Epithelial cell of alveolus of lung (primary cell): ENCODE results near the gene PPP1R16B.

DNA sequence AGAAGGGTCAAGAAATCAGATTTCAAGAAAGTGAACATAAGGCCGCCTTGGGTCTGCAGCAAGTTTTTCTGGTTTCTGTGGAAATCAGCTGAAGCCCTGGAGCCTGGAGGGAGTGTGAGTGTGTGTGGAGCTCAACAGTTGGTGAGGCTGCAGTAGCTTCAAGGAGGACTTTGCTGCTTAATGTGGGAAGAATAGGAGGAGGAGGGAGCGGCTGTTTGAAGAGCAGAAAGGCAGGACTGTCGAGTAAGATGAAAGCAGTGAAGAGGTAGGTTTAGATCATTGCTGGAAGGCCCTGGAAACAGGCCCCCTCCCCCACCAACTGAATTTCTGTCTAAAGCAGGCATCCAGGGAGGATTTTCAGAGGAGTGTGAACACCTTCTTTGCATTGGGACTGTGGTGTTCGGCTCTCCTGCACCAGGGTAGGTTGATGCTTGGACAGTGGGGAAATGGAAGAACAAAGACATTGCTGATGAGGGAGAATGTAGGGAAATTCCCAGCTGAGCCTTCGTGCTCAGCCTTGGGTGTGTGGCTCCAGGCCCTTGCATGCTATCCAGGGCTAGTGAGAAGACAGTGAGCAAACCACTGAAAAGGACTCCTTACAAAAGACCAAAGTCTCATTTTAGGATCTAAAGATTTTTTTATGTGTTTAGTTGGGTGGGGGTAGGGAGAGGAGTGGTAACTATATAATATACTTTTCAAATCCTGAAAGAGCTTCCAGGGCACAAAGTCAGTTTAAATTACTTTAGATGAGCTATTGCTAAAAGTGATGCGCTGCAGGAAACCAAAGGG lies 79.4 kb upstream of the VSTM2L start:
- RAMPAGE, long total RNA = no peak
- RRBS = no CpG with 5 or more reads among the region's 6 CpGs

DNA sequence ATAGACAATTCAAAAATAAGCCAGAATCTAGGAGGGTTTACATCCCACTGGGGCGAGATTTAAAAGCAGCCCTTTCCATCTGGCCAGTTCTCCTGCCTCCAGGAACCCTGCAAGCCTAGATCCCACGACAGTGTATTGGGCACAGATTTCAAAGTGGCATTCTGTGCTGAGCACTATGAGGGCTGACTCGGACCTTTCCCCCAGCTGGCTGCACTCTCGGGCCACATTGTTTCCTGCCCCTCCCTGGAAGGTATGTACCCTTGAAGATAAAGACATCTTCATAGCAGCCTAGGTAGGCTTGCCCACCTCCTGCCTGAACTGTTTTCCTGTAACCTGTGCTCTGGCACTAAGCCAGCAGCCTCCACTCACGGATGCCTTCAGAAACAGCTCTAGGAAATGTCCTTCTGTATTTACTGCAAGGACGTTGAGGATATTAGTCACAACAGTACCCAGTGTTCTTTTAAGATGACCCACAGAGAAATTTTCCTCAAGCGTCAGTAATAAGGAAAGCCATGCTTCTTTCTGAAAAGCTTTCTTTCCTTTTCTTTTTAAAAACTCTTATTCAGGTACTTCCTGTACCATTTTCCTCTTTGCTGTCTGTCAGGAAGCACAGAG lies 43.7 kb downstream of the TTI1 start:
- RAMPAGE, long total RNA = no peak
- RRBS = no CpG with 5 or more reads among the region's 7 CpGs

DNA sequence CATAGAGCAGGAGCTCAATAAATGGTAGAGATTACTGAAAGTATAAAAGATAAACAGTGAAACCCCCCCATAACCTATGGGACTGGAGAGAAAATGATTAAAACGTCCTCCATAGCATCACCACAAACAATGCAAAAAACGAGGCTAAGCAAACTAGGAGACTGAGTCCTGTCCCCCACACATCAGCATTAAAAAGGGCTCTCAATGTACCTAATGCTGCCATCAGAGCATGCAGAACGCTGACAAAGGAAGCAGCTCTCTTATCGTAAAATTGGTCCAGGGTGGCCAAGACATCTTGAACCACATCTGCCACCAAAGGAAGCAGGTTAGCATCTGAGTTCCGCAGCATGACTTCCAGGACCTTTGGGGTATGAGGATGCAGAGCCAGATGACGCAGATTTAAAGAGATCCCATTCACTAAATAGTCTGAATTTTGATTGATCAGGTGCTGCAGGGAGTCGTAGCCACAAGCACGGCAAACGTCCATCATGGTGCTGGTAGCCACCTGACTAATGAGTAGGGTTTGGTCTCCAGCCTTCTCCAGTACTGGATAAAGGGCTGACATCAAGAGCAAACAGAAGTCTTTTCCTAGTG lies 21.9 kb downstream of the TTI1 start:
- RAMPAGE, long total RNA = no peak
- RRBS = no CpG with 5 or more reads among the region's 9 CpGs

- RAMPAGE, long total RNA = no peak
- RRBS = no CpG with 5 or more reads among the region's 6 CpGs
These were observed 49.8 kb downstream of the RPRD1B start for GRCh38 chr20:38083254-38083742.

DNA sequence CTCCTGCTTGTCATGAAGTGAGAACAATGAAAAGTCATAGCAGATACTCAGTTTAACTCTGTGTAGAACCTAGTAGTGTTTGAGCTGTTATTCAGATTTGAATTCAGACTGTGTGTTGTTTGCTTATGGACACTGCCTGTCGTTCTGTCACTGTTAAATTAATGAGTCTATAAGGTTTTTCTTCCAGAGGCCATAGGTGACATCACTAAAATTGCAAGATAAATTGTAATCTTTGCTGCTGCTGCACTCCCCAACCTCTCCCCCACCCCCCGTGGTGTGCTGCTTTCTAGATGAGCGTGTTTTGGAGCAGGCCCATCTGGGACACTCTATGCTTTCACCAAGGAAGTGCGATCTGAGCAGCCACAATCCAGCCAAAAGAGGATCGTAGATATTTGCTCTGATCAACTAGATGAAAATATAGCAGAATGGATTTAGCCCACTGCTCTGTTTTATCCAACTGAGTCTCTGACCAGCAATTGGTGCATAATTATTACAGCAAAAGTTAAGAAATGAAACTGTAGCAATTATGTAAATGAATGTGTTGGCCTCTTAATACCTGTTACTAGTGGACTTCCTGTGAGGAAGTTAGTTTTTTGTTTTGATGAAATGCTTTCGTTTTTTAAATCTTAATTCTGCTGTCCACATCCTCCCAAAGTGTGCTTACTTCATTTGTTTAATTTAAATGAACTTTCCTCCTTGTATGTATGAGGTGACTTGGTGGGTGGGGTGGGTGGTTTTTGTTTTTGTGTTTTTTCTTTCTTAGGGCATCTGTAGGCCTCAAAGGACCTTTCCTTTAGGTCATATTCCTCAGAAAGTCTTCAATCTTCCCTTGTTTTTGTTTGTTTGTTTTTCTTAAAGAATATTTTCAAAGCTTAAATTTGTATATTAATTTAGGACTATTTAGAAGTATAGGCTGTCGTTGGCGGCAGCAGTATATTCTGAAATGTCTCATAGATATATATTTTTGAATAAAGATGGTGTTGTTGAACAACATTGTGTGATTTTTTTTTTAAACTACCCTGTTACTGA lies 58.1 kb downstream of the RPRD1B start:
- RAMPAGE, long total RNA = no peak
- RRBS = no CpG with 5 or more reads among the region's 8 CpGs

DNA sequence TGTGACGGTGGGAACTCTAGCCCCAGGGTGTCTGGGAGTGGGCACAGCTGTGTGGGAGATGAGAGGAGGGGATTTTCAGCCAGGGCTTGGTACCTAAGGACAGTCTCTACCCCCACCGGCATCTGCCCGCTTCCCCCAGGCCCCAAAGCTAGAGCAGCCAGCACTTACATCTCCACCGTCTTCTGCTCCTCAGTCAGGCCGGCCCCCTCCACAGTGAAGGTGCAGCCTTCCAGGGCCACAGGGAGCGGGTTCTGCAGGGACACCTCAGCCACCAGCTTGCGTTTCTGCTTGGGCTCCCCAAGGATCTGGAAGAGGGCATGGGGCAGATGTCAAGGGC lies 34.2 kb downstream of the TGM2 start:
- RAMPAGE, long total RNA = no peak
- RRBS = no CpG with 5 or more reads among the region's 7 CpGs

DNA sequence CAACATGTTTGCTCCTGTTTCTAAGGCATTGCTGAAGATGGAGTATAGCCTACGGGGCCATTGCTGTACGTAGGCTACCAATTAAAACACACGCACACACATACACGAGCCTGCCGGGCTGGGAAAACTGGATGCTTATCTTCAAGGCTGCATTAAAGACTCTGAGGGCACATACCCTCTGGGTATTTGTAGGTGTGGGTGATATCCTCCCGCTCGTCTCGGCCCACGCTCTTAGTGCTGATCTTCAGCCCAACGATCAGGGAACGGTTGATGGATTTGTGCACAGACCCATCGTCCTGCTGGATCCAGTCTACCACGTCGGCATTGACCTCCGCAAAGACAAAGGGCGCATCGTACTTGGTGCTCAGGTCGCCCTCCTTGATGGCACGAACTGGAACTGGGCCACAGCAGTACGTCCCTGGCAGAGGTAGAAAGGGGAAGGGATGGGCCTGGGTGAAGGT lies 25.8 kb downstream of the TGM2 start:
- RAMPAGE, long total RNA = no peak
- RRBS = no CpG with 5 or more reads among the region's 20 CpGs

DNA sequence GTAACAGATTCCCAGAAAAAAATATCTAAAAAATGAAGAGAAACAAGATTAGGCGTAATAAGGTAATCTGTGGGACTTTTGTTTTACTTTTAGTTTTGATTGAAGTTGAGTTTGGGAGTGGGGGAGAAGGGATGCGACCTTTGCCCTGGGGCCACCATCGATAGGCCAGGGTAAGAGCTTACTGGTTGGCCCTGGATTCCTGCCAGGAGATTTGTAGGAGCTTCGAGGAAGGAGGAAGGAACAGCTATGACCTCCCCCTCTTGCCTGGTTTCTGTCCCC lies 21.4 kb downstream of the TGM2 start:
- RAMPAGE, long total RNA = no peak
- RRBS = no CpG with 5 or more reads among the region's 4 CpGs

- RAMPAGE, long total RNA = no peak
- RRBS = 6% methylated on average over 10 of the region's 34 CpGs
These were observed 12.6 kb downstream of the TGM2 start for GRCh38 chr20:38152022-38153356.

DNA sequence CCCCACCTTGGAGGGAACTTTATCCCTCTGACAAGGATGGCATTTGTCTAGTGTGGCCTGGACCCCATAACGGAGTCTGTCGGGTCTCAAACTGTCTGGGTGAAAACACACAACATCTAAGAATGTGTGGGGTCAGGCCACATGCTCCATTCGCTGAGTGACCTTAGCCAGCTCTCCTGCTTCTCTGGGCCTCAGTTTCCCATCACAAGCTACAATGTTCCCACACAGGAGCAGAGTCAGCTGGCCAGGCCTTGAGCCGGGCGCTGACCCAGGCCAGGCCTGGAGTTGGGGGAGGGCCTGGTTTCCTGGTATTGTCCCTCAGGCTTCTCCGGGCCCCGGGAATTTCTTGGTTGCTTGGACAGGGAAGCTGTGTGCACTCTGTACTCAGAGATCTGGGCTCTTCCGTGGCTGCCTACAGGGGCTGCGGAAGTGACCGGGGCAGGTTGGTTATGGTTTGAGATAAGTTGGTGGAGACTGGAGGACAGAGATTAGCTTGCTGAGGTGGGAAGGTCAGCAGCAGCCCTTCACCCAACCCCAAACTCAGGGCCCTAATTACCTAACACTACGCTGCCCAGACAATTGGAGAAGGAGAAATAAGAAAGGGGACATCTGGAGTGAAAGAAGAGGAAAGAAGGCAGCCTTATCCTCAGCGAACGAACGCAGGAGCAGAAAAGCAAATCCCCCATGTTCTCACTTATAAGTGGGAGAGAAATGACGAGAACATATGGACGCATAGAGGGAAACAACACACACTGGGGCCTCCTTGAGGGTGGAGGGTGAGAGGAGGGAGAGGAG lies 6.3 kb downstream of the TGM2 start:
- RAMPAGE, long total RNA = no peak
- RRBS = 24% methylated on average over 7 of the region's 16 CpGs

DNA sequence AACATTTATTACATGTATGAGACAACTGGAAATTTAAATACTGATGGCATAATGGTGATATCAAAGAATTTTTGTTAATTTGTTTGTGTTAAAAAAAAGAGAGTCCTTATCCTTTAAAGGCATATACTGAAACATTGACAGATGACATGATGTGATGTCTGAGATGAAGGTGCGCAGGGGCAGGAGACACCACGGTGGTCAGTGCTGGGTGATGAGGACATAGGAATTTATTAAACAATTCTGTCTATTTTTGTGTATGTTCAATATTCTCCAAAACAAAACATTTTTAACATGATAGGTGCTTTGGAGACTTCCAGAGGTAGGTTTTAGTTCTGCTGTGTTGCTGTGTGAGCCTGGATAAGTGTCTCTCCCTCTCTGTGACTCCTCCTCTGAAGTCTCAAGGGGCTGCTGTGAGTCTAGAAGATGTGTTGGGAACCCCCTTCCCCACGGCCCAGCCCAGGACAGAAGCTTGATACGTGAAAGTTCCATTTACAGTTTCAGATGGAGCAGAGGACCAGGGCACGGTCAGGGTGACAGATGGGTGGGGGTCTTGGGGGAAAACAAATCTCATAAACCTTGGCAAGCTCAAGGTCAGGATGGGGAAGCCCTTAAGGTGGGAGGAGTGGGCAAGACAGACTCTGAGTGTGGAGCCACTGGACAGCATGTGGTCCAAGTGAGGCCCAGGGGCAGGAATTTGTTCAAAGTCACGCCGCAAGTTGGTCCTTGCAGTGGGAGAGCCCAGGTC lies 2.3 kb downstream of the TGM2 start:
- RAMPAGE, long total RNA = no peak
- RRBS = no CpG with 5 or more reads among the region's 7 CpGs

DNA sequence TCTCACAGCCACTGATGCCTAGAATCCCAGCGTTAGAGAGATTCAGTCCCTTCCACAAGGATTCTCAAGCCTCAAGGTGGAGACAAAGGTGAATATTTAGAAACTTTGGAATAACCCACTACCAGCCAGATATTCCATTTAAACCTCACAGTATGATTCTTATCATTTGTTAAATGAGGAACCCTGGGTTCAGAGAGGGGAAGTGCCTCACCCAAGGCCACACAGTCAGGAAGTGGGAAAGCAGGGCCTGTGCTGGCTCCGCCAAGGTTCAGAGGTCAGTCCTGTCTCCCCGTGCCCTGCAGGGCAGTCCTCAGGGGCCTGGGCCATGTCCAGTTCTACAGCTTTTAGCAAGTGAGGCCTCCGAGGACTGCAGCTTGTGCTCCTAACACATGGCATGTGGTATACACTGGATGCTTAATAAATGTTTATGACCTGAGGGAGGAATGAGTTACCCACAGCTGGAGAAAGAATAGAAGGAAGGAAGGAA lies 3.8 kb upstream of the TGM2 start:
- RAMPAGE, long total RNA = no peak
- RRBS = no CpG with 5 or more reads among the region's 4 CpGs

DNA sequence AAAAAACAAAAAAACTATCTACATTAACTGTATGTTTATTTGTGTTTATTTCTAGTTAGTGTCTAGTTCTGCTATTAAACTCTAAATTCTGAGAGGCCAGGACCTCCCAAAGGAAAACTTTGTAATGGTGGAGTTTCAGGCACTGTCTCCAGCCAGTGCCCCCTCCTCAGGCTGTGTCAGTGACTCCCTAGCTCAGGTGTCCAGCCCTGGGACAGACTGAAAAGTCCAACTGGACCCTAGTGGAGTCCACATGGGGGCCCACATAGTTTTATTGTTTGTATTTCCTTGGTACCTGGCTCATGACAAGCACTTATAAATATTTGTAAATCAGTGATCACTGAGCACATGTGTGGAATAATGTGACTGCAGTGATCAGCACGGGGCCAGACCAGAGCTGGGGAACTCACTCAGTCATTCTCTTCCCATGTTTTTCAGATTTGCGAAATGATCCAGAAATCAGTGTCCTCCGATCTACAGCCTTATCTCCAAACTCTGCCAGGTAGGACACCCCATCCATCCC lies 14.0 kb downstream of the LBP start:
- RAMPAGE, long total RNA = no peak
- RRBS = no CpG with 5 or more reads among the region's 3 CpGs

DNA sequence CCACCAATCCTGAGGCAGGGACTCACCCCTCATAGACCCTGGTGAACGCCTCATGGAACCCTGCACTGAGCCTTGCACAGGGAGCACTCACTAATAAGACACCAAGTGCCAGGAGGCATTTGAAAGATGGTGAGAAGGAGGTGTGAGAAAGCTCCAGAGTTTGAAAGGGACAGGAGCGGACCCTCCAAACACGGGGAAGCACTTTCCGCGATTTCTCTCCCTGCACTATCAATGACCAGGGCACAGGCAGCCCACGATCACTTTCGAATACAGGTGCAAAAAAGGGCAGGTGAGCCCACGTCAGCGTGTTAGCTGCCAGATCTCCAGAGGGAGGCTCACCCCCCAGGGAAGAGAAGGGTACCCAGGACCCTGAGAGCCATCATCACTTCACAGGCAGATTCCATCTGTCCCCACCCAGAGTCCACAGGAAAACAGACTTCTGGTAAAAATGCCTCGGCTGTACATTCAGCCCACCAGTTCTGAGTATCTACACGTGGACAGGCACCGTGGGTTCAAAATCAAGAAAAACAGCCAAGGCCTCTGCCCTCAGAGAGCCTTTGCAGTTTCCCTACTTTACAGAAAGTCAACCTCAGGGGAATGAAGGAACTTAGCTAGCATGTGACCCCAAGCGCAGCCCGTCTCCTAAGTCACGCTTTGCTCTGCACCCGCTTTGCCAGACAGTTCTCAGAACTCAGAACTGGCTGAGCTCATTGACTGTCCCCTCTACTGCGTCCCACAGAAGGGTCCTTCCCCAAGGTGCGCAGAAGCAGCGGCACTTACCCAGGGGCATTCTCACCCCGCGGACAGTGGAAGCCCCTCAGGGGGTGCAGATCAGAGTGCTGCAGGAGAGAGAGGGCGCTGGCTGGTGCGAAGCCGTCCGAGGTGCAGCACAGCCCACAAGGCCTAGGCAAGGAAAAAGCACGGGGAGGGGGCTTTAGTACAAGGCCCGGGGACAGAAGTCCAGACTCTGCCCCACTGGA lies 38.6 kb upstream of the RALGAPB start:
- RAMPAGE, long total RNA = no peak
- RRBS = no CpG with 5 or more reads among the region's 27 CpGs

GRCh38 chr20:38471822-38472328 lies 768 bp upstream of the RALGAPB start:
- RAMPAGE, long total RNA = no peak
- RRBS = no CpG with 5 or more reads among the region's 6 CpGs

DNA sequence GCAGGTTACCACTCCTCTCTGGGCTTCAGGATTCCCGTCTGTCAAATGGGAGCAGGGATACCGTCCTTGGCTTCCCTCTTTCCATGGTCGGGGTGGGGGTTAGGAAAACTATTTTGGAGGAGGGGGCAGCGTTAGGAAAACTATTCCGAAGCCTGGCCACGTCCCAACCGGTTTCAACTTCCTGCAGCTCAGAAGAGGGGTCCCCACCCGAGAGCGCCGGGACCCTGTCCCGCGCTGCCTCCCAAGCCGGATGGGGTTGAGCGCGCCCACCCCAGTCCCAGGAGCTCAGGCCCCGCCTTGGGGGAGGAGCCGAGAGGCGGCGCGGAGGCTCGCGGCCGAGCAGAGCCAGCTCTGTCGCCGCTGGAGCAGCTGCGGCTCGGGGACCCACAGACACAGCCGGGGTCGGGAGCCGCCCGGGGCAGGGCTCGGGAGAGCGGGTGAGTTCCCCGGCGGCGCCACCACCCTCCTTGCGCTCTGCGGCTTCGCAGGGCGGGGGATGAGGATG lies at the start of gene PPP1R16B:
Gene PPP1R16B, plus strand, starts transcription at position 342 of the 505 bp plus-strand sequence.
- RAMPAGE, long total RNA = no peak
- RRBS = 20% methylated on average over 1 of the region's 40 CpGs

DNA sequence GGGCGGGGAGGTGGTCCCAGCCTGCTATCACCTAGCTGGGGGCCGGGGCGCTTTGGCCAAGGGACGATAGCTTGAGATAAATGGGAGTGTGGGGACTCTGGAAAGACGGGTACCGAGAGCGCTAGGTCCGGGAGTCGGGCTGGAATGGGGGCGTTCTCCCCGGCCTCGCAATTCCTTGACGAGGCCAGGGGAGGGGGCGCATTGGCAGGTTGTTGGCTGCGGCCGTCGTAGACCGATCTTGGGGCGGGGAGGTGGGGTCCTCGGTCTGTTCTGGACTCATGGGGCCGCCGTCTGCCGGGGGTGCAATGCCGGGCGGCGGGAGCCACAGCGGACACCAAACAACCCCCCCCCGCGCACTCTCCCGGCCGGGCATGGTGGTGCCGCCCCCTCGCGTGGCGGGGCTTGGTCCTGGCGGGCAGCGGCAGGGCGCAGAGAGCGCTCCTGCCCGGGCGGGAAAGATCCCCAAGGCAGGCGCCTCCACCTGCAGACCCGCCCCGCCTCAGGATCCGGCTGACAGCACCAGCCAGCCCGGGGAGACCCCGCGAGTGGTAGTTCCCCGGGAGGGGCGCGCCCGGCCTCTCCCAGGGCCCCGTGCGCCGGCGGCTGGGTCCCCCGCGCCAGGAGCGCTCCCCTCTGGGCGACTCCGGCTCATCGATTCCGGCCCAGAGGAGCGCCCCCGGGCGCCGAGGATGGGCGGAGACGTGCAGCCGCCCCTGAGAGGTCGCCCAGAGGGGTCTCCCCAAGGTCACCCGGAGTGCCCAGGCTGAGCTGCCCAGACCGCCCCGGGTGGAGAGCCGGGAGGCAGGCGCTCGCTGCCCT lies 573 bp downstream of the PPP1R16B start:
- RAMPAGE, long total RNA = no peak
- RRBS = 2% methylated on average over 47 of the region's 77 CpGs

GRCh38 chr20:38806777-38807740 lies 1.6 kb downstream of the PPP1R16B start:
- RAMPAGE, long total RNA = no peak
- RRBS = no CpG with 5 or more reads among the region's 37 CpGs

- RAMPAGE, long total RNA = no peak
- RRBS = no CpG with 5 or more reads among the region's 8 CpGs
These were observed 57.6 kb downstream of the PPP1R16B start for GRCh38 chr20:38863028-38863609.

- RAMPAGE, long total RNA = no peak
- RRBS = no CpG with 5 or more reads among the region's 22 CpGs
These were observed 8.2 kb upstream of the FAM83D start for GRCh38 chr20:38917849-38918547.